Melanocyte of skin (primary cell): ENCODE data around the gene MAGEB10.

- CAGE, long polyA plus RNA, 2 experiments: no peak in any of the 2 experiments
Measured at GRCh38 chrX:26383219-26383519, 167.2 kb downstream of the MAGEB5 start.

DNA sequence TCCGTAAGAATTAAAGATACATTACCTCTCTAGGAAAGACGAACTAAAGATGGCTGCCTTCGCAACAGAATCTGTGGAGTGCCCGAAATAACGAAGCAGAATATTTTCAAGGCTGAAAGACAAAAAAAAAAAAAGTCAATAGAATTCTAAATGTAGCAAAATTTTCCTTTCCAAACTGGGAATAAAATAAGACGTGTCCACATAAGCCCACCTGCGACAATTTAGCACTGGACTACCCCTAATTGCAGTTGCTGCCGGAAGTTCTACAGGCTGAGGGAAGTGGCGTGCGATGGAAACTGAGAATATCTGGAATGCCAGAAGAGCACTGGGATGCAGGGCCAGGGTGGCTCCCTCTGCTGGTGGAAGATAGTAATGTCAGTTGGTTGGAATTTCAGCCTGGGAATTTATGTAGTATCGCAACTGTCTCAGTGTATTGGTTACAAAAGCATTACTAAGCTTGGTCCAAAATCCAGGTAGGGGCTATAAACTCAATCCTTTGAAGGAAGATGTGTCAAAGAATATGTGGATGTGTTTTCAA lies 64.3 kb downstream of the PPP4R3C start:
- CAGE, long polyA plus RNA, 2 experiments: no peak in any of the 2 experiments

- CAGE, long polyA plus RNA, 2 experiments: no peak in any of the 2 experiments
Measured at GRCh38 chrX:27807662-27808248, at the start of gene MAGEB10. Gene MAGEB10, plus strand, starts transcription at chrX:27807990.

- CAGE, long polyA plus RNA, 2 experiments: no peak in any of the 2 experiments
Measured at GRCh38 chrX:28205718-28206445, 224.6 kb upstream of the DCAF8L1 start.

DNA sequence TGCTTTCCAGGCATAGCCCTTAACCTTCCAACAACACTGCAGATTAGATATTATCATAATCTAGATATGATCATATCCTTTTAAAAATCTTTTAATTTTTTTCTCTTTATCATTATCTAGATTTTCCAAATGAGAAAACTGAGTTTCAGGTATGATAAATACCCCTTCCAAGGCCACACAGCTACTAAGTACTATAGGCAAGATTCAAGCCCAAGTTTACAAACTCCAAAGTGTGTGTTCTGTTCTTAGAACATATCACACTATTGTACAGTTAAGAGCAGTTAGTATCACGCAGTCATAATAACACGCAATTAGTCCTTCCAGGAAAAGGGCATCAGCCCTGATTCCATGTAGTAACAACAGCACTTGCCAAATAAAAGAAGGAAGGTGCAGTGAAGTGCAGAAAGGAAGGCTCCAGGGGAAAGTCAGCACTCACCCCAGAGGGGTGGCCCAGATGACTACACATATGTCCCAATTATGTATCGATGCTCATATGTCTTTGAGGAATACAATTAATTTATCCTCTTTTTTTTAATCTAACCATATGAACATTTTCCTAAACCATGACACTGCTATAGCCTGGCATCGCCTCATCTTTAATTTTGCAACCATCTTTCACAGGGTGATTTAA lies 4.5 kb downstream of the TASL start:
- CAGE, long polyA plus RNA, 2 experiments: no peak in any of the 2 experiments

GRCh38 chrX:30638552-30638989 lies 14.7 kb upstream of the GK start:
- CAGE, long polyA plus RNA, 2 experiments: no peak in any of the 2 experiments

GRCh38 chrX:31265915-31266531 lies 194.2 kb upstream of the FTHL17 start:
- CAGE, long polyA plus RNA, 2 experiments: no peak in any of the 2 experiments

GRCh38 chrX:31676995-31677315 lies 605.1 kb upstream of the FTHL17 start:
- CAGE, long polyA plus RNA, 2 experiments: no peak in any of the 2 experiments

DNA sequence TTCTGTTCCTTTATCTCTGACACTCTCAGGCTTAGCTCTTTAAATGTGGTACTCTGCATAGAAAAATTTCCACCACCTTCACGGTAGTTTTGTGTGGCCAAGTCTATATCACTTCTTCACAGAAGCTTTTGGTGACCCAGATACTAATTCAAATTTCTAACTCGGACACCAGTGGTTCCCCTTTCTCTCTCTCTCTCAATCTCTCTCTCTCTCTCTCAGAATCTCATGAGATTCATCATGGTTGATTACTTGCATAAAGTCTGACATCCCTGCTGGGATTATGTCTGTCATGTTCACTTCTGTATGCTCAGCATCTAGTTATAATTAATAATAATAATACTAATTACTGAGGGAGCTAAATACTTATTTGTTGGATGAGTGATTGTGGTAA lies 1033.9 kb downstream of the DMD start:
- CAGE, long polyA plus RNA, 2 experiments: no peak in any of the 2 experiments

GRCh38 chrX:33188180-33189044 lies 22.9 kb downstream of the DMD start:
- CAGE, long polyA plus RNA, 2 experiments: no peak in any of the 2 experiments

DNA sequence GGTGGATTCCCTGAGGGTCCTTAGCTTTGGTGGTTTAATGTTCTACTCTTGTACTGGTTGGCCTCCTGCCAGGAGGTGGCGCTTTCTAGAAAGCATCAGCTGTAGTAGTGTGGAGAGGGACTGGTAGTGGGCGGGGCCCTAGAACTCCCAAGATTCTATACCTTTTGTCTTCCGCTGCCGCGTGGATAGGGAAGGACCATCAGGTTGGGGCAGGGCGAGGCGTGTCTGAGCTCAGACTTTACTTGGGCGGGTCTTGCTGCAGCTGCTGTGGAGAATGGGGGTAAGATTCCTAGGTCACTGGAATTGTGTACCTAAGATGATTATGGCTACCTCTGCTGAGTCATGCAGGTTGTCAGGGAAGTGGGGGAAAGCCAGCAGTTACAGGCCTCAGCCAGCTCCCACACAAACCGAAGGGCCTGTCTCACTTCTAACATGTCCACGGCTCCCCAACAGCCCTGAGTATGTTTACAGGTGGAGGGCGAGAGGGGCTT lies 390.2 kb downstream of the FAM47A start:
- CAGE, long polyA plus RNA, 2 experiments: no peak in any of the 2 experiments

DNA sequence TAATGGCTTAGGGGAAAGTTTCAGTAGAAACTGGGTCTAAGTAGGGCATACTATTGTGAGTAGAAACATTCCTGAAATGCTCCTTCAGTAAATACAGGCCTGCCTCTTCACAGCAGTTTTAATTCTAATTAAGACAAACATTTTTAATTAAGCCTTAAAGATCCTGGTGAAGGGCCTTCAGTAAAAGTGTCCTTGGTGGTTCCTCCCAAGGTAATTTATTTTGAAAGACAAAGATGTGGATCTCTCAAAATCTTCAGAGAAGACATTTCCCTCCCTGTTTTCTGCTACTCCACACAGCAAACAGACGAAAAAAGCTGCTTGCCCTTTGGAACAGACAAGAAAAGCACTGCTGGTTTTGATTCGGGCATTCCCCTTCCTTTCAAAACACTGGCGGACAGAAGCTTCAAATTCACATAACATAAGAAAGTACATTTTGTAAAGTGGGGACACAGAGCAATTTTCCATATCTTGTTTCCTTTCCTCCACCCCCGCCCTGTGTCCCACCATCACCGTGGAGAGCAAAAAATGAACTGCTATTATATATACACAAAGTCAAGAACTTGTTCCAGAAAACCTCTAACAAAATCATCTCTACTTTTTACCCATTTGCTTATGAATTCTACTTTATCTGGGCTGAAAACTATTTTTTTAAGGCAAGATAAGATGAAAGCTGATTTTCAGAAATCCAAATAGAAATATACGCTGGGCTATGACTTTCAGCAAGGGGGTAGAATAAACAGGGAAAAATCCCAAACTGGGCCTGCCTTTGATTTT lies 2.7 kb downstream of the TMEM47 start:
- CAGE, long polyA plus RNA, 2 experiments: no peak in any of the 2 experiments

DNA sequence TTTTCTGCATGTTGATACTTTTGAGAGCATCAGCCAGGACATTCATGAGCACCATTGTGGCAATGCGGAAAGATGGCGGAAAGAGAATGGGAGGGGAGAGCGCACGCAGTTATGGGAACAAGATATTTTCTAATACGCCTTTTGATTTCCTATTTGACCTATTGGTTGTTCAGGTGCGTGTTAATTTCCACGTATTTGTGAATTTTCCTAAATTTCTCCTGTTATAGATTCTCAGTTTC lies 455.5 kb downstream of the CFAP47 start:
- CAGE, long polyA plus RNA, 2 experiments: no peak in any of the 2 experiments

GRCh38 chrX:38219928-38220371 lies 721 bp downstream of the SRPX start:
- CAGE, long polyA plus RNA, 2 experiments: no peak in any of the 2 experiments

- CAGE, long polyA plus RNA, 2 experiments: no peak in any of the 2 experiments
Measured at GRCh38 chrX:38293798-38294711, 33.3 kb downstream of the RPGR start.

GRCh38 chrX:39296571-39297124 lies 495.4 kb downstream of the MID1IP1 start:
- CAGE, long polyA plus RNA, 2 experiments: no peak in any of the 2 experiments

- CAGE, long polyA plus RNA, 2 experiments: no peak in any of the 2 experiments
Measured at GRCh38 chrX:39514729-39514996, 583.1 kb downstream of the BCOR start.

DNA sequence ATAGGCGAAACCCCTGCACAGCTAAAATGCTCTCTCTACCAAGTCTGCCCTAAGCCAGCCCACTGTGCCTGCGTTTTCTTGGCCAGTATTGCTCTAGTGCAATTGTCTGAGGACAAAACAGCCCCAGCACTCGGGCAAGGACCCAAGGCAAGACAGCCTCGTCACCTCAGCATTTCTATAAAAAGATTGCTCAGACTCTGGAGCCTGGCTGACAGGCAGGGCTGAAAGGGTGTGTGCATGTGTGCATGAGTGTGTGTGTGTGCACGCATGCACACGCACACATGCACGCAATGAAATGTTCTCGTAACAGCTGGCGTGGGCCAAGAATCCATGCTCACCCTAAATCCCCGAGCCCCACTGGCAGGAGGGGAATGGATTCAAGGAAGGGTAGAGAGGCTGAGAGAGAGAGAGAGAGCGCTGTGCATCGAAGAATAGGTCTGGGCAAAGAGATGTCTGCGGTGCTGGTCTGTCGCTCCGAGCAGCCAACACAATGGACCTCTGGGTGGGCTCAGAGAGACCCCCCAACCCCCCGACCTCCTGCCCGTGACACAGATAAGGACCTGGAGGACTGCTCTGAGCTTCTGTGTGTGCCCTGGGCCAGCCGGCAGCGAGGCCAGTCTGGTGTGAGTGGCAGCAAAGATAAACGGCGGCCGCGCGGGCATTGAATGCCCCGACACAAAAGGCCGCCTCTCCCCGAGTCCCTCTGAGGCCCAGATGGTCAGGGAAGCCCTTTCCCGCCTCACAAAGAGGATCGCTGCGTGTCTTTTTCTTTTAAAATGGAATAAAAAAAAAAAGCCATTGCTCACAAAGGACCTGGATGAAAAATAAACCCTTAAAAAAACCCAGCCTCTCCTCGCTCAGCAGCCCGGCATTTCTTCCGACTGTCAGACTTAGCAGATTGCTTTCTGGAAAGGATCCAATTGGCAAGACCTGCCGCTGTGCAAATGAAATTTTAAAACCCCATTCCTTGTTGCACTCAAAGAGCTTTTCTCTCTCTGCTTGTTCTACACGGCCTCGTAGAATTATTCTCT lies 579.0 kb downstream of the BCOR start:
- CAGE, long polyA plus RNA, 2 experiments: no peak in any of the 2 experiments

GRCh38 chrX:39519600-39520102 lies 578.1 kb downstream of the BCOR start:
- CAGE, long polyA plus RNA, 2 experiments: no peak in any of the 2 experiments

- CAGE, long polyA plus RNA, 2 experiments: no peak in any of the 2 experiments
Measured at GRCh38 chrX:39572043-39572268, 525.8 kb downstream of the BCOR start.